HTR-8/SVneo (cell line): ENCODE results near the genes IL26 and LRRC10.

- RRBS, result no CpG with 5 or more reads among the region's 7 CpGs
Measured at GRCh38 chr12:67302036-67302662, 33.0 kb downstream of the CAND1 start.

GRCh38 chr12:67430627-67431771, 161.8 kb downstream of the CAND1 start:
- RRBS, result no CpG with 5 or more reads among the region's 13 CpGs

DNA sequence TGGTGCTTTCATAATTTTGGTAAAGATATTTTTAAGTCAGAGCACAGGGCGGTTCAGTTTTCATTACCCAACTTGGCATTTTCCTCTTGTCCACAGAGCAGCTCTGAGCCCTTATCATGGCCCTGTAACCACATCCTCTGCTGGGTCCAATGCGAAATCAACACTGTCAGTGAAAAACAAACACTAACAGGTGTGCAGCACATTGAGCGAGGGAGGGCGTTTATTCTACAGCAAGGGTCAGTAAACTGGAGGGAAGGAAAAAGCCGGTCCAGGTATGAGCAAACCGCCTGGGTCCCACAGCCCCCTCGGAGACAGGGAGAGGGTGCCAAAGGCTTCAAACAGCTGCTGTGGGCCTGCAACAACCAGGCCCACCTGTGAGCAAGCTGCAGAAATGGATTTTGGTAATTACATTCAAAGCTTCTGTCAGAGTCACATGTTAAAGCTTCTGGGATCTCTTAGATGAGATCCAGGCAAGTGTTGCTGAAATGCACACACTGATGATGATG, 132.8 kb upstream of the DYRK2 start:
- RRBS, result no CpG with 5 or more reads among the region's 7 CpGs

DNA sequence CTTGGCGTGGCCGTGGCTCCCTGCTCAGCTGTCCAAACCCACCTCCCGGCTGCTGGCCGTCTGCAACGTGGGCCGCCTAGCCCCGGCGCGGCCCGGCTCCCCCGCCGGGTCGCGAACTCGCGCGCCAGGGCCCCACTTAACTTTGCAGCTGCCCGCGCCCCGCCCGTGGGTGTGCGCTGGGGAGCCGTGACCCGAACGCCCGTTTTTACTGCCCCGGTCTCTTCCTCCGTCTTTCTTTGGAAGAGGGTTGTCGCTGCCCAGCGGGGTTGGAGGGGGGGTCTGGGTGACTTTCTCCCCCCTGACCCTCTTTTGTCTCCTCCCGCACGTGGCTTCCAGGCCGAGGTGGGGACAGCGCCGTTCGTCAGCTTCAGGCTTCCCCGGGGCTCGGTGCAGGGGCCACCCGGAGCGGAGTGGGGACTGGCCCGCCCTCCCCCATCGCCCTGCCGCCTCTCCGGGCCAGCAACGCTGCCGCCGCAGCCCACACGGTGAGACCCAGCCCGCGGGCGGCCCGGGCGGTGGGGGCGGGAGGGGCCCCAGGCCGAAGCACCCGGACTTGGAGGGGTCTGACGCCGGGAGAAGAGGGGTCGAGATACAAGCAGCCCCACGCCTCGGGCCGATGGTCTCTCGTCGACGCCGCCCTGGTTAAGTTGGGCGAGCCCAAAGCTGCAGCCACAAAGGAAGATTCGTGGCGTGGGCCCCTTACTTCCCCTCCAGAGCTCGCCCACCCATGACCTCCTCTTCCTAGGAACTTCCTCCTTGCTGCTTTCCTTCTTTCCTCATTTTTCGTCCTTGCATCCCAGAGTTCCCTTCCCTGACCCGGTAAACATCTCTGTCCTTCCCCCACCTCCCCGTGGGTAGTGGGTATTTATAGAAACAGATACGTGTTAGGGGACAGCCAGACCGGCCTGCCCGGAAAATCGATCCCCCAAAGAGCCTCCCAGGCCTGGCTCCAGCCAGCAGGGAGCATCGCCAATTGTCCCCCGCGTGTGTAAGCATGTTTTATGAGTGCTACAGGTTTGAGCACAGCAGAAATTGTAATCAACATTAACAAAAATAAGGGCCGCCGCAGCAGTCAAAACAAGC, 1.3 kb downstream of the DYRK2 start:
- RRBS, result 2% methylated on average over 40 of the region's 82 CpGs

GRCh38 chr12:68225530-68226005, at the start of gene IL26:
Gene IL26, minus strand, starts transcription at chr12:68225810.
- RRBS, result no CpG with 5 or more reads among the region's 5 CpGs

DNA sequence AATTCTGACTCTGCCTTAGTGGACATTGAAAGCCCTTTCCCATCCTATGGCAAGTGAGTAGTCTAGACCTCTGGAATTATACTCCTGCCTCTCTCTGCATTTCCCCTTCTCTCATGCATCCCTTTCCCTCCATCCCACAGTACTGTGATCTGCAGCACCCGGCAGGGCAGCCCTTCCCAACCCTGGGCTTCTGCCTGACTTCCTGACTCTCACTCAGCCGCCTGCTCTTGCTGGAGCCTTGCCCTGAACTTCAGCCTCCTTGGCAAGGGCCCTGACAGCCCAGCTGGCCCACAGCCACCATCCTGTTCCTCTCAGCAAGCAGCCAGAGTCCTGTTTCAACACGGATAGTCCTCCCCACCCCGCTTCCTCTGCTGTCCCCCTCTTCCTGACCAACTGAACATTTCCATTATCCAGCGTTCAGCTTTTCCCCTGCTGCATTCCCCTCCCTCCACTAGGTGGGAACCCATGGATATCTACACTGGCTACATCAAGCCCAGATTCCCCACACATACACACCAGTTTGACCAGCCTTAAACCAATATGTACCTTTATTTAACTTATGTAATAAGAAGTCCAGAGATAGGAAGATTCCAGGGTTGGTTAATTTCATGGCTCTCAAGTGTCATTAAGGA, 74.0 kb upstream of the MDM1 start:
- RRBS, result no CpG with 5 or more reads among the region's 5 CpGs

DNA sequence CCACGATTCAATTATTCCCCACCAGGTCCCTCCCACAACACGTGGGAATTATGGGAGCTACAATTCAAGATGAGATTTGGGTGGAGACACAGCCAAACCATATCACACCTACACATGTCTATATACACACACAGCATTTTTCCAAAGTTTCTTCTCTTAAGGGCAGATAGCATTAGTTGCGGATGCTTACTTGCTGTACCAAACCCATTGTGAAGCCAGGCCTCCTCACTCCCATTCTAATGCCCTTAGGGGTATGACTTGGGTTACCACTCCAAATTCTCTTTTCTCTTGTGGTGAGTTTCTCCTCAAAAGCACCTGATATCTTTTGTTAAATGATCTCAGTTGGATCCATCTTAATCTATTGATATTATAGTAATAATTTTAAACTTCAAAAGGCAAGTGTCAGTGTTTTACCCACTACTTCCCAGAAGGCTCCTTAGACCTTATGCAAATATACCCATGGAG, 104.0 kb upstream of the RAP1B start:
- RRBS, result no CpG with 5 or more reads among the region's 3 CpGs

- RRBS, result no CpG with 5 or more reads among the region's 6 CpGs
Measured at GRCh38 chr12:68591537-68592252, 19.0 kb upstream of the RAP1B start.

GRCh38 chr12:68611520-68612248, 985 bp downstream of the RAP1B start:
- RRBS, result no CpG with 5 or more reads among the region's 23 CpGs

DNA sequence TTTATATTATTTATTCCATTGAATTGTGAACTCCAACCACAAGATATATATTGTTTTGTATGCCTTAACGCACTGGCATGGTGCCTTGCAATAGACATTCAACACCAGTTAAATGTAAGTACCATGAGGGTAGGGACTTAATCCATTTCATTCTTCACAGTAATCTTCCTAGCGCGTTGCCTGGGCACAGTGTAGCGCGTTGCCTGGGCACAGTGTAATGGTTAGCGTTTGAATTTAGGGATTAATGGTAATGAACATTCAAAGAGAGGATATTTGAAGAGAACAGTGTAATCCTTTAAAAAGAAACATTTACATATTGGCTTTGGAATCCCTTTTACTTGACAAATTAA, 2.8 kb downstream of the RAP1B start:
- RRBS, result no CpG with 5 or more reads among the region's 6 CpGs

DNA sequence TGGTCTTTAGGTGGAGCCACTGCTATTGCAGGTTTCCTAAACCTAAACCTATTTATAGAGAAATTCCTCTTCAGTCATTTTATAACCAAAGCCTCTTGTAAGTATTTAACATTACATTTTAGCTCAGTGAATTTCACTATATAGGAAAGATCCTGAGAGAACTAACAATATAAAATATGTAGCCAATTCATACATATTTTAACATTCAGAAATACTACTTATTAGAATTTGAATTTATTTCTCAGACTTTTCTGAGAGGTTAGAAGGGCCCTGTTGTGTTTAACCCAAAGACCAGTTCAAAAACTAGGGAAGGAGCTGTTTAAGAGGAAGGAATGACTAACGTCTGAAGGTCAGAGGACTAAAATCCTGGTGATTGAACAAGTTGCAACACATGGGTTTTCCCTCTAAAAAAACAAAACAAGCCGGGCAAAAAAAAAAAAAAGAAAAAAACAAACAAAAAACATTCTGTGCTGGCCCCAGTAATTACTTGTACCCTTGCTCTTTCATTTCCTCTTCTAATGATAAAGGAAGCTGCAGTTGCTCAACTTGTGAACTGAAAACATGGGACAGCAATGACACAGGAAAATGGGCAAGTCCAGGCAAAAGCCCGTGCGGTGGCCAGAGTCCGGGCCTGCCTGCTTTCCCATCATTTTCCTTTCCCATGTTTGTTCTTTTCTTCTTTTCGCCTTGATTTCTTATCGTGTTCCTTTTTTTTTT, 20.7 kb upstream of the MDM2 start:
- RRBS, result no CpG with 5 or more reads among the region's 7 CpGs

DNA sequence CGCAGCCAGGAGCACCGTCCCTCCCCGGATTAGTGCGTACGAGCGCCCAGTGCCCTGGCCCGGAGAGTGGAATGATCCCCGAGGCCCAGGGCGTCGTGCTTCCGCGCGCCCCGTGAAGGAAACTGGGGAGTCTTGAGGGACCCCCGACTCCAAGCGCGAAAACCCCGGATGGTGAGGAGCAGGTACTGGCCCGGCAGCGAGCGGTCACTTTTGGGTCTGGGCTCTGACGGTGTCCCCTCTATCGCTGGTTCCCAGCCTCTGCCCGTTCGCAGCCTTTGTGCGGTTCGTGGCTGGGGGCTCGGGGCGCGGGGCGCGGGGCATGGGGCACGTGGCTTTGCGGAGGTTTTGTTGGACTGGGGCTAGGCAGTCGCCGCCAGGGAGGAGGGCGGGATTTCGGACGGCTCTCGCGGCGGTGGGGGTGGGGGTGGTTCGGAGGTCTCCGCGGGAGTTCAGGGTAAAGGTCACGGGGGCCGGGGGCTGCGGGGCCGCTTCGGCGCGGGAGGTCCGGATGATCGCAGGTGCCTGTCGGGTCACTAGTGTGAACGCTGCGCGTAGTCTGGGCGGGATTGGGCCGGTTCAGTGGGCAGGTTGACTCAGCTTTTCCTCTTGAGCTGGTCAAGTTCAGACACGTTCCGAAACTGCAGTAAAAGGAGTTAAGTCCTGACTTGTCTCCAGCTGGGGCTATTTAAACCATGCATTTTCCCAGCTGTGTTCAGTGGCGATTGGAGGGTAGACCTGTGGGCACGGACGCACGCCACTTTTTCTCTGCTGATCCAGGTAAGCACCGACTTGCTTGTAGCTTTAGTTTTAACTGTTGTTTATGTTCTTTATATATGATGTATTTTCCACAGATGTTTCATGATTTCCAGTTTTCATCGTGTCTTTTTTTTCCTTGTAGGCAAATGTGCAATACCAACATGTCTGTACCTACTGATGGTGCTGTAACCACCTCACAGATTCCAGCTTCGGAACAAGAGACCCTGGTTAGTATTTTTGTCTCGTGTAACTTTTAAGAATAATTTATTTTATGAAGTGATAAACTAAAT, 656 bp downstream of the MDM2 start:
- RRBS, result 2% methylated on average over 16 of the region's 70 CpGs

GRCh38 chr12:68838575-68838905, 30.6 kb downstream of the MDM2 start:
- RRBS, result no CpG with 5 or more reads among the region's 2 CpGs

DNA sequence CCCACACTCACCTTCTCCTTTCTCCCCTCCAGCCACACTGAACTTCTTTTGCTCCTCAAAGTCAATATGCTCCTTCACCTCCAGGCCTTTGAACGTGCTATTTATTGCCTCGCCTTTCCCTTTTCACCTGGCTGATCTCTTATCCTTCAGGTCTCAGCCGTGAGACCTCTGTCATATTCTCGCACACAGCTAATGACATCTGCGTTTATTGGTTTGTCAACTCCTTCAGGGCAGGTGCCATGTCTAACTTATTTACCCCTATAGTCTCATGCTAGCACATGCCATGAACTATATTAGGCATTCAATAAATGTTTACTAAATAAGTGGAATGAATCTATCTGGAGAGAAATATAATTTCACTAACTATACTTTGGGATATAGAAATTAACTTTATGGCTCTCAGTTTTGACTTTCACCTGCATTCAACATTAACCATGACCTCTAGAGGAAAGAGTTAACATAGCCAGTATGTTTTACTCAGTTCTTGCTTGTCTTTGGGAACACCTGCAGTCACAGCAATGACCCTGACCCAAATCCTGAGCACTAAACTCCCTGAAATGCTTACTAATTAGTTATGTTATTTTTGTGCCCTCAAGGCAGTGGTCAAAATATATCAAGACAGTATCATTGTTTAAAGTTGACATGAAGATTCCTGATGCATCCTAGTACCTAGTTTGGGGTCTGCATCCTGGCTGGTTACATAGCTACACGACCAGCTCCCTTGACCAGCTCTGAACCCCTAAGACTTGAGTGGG, 15.7 kb downstream of the CPM start:
- RRBS, result no CpG with 5 or more reads among the region's 6 CpGs

- RRBS, result no CpG with 5 or more reads among the region's 5 CpGs
Measured at GRCh38 chr12:69008366-69009061, 75.5 kb upstream of the CPM start.

- RRBS, result no CpG with 5 or more reads among the region's 4 CpGs
Measured at GRCh38 chr12:69102935-69103450, 136.4 kb upstream of the CPSF6 start.

DNA sequence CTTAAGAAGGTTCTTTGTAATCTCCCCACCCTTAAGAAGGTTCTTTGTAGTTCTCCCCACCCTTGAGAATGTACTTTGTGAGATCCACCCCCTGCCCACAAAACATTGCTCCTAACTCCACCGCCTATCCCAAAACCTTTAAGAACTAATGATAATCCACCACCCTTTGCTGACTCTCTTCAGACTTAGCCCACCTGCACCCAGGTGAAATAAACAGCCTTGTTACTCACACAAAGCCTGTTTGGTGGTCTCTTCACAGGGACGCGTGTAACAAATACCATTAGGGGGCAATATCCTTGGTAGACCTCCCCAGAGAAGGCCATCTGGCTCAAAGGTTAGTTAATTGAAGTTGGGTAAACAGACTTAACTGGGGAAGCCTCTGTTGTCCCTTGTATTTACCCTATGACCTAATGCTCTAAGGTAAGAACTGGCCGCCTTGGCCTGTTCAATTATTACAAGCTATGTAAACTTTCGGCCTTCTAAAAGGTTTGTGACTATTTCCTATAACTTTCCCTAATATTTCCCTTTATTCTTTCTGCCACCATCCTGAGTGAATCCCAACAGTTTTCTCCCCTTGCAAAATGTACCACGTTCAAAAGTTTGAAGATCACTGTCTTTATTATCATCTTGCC, 15.4 kb upstream of the LYZ start:
- RRBS, result no CpG with 5 or more reads among the region's 6 CpGs

DNA sequence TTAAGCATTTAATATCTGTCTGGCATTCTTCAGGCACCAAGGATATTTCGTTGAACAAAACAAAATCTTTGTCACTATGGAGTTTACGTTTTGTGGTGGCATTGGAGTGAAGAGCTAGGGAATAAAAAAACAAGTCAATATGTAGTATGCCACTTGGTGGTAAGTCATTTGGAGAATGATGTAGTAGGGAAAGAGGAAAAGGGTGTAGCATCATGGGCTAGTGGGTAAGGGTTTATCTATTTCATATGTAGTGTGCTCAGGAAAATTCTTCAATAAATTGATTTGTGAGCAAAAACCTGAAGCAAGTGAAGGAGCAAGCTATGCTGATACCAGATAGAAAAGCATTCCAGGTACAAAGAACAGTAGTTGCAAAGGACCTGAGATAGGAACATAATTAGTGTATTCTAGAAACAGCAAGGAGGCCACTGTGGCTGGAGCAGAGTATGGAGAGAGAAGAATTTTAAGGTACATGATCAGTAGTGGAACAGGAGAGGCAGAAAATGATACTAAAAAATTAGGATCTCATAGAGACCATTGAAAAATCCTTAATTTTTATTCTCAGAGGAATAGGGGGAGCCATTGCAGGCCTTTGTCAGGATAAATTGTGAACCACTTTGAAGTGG, 41.8 kb upstream of the CCT2 start:
- RRBS, result no CpG with 5 or more reads among the region's 2 CpGs

DNA sequence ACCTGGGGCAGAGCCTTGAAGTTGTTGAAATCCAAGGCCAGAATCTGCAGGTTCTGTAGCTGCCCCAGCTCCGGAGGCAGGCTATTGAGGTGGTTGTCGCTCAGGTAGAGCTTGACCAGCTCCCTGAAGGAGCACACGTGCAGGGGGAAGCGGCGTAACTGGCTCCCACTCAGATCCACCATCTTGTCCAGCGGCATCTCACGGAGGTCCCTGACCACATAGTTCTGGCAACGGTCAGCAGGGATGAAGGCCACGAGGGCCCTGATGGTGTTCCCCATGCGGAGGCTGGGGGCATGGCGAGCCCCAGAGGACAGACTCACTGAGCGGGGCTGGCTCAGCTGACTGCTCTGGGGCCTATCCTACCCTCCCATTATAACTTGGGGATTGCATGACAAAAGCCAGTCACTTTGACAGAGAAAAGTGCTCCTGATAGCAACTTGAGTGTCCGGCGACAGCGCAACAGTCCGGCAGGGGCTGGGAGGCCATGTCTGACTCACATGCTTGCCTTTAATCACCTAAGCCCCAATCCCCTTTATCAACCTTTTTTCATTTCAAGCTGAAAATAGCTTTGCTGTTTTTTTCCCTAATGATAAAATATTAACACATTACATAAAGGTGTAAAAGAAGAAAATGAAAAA, at the start of gene LRRC10:
Gene LRRC10 (minus strand): TSS at position 347 of the 638 bp plus-strand sequence.
- RRBS, result no CpG with 5 or more reads among the region's 16 CpGs

- RRBS, result no CpG with 5 or more reads among the region's 19 CpGs
Measured at GRCh38 chr12:69739656-69740340, 1.1 kb downstream of the RAB3IP start.